Jurkat, Clone E6-1 (cell line): ENCODE results near the genes RPS14 and MYOZ3.

DNA sequence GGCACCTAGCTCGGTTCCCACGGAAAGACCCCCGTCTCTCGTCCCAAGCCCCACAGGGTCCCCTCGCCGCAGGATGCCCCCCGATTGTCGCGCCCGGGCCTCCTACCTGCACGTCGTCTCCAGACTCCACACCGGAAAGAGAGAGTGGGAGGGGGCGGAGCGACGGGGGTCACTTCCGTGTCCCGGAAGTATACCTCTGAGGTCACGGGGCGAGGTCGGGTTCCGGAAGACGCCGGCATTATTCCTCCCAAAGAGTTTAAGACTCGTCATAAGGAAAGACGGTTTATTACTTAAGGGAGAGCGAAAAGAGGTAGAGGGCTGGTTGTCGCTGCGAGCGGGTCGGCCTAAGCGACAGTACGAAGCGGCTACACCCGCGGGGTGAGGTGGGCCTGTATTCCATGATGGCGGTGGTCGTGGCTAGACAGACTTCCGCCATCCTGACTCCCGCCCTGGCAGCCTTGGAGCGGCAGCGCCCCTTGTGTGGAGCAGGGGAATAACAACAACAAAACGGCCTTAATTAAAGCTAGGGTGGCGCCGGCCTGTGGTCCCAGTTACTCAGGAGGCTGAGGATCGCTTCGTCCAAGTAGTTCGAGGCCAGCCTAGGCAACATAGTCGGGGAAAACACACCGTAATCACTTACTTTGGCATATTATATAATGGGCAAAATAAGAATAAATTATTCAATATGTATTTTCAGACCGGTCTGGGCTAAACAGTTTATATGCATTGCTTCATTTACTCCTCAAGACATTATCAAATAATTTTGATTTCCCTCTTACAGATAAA is at the start of gene RPS14:
Gene RPS14, minus strand, starts transcription at position 143 of the 786 bp plus-strand sequence.
- RRBS: 3% methylated on average over 18 of the region's 51 CpGs

DNA sequence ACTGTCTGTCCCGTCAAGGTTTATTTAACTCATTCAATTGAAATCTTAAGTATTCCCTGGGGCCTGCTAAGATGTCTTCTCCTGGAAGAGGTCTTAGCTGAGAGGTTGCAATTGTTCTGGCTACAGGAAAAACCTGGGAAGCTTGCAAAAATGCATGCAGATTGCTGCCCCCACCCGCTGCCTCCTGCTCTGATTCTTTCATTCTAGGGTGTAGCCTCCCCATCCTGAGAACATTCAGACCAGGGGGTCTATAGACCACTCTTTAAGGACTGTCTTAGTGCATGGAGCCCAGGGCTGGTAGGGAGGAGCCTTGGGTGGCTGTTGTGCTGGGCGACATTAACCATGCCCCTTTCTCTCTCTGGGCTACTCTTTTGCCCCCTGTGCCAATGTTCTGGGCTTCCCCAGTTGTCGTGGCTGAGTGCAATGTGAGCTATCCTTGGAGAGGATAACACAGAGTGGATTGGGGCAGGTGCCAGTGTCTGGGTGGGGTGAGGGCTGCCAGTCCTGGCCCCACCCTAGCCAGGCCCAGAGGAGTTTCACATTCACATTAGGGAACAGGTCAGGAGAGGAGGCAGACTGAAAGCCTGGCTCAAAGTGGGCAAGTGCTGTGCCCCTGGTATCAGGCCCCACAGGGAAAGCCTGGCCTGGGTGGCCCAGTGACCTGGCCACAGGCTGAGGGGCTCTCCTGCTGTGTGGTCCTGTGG is 7.7 kb upstream of the NDST1 start:
- RRBS: no CpG with 5 or more reads among the region's 4 CpGs

DNA sequence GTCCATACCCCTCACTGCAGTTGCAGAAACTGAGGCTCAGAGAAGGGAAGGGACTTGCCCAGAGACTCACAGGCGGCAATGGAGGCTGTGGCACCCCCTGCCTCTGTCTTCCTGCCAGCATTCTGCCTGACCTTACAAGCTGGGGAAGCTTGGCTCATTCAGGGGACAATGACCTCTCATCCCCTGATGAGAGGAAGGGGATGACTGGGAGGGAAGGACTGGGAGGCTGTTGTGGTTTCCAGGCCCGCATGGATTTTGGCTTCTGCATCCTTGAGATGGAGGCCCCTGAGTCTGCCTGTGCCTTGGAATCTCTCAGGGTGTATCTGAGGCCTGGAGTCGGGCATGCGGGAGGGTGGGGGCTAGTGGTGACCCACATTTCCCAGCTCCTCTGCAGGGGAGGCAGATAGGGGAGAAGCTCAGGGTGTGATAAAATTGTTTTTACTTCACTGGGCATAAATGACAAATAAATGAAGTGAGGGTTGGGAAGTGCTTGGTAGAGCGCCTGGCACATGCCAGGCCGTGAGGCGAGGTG is 1.0 kb downstream of the NDST1 start:
- RRBS: no CpG with 5 or more reads among the region's 7 CpGs

- RRBS: 92% methylated on average over 3 of the region's 29 CpGs
Measured at GRCh38 chr5:150520836-150521422, 13.0 kb downstream of the NDST1 start.

GRCh38 chr5:150526414-150526987 is 18.6 kb downstream of the NDST1 start:
- RRBS: no CpG with 5 or more reads among the region's 5 CpGs

DNA sequence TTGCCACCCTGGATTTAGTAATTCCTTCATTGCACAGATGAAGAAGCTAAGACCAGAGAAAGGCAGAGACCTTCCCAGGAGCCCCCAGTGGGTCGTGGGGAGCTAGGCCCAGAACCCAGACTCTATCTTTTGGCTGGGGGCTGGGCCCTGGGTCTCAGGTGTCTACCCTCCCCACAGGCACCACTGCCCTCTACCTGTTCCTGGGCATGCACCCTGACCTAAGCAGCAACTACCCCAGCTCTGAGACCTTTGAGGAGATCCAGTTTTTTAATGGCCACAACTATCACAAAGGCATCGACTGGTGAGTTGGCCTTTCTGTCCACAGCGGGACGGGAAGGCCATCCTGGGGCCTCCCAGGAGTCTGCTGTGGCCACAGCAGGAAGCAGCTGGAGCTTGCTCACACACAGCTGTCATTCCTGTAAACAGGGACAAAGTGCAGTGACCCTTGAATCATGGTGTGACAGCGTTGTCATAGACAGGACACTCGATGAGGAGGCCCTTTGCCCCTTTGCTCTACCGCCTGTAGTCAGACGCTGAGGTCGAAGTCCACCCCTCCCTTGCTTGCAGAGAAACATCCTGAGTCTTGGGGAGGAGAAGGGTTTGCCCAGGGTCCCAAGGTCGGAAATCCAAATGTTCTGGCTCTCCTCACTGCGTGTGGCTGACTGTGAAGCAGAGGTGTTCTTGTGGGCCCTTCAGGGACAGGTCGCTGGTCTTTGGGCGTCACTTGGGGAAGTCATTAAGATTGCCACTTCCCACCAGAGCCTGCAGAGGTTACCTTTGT is 34.9 kb downstream of the NDST1 start:
- RRBS: no CpG with 5 or more reads among the region's 13 CpGs

DNA sequence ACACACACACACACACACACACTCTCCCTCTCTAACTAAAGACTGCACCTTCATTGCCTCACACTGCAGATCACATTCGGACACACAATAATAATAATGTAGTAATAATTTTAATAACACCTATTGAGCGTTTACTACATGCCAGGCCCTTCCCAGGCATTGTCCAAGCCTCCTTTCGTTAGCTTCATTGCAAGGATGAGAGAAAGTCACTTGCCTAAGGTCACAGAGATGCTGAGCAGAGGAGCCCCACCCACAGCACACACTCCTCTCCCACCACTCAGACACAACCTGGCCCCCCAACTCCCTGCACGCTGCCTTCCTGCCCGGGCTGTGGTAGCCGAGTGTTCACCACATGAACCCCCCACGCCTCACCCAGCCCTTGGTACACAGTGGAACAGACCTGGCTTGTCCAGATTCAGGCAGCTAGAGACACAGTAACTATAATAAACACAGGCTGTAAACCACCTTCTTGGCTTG is 56.0 kb upstream of the SYNPO start:
- RRBS: no CpG with 5 or more reads among the region's 7 CpGs

DNA sequence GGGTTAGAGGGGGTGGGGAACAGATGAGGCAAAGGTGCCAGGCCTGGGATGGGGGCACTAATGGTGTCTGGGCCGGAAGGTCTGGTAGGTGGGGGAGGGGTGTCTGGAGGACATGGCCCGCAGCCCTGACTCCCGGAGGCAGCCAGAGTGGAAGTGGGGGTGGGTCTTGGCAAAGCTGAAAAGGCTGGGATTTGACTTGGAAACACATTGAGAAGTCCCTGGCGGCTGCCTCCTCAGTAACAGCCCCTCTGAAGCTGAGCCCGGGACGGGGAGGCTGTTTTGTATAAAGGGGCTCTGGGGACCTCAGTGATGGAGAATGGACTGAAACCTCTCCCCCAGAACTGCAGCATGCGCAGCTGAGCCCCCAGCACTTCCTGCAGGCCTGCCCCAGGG is 49.4 kb upstream of the SYNPO start:
- RRBS: 56% methylated on average over 3 of the region's 7 CpGs

- RRBS: no CpG with 5 or more reads among the region's 5 CpGs
Measured at GRCh38 chr5:150603993-150604421, 36.5 kb upstream of the SYNPO start.

DNA sequence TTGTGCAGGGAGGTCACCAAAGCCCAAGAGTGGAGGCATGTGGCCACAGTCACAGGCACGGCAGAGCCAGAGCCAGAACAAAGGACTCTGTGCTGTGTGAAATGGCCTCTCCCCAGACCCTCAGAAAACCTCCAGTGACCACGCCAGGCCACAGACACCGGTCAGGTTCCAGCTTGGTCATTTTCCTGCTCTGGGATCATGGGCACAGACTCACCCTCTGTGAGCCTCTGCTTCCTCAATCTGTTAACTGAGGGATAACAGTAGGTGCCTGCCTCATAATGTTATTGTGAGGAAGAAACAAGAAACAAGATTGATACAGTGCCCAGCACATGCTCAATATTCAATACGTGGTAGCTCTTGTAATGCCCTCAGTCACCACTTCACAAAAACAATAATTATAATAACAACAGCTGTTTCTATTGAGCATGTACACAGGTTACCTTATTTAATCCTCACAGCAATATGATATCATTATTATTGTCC is 30.2 kb upstream of the SYNPO start:
- RRBS: no CpG with 5 or more reads among the region's 4 CpGs

- RRBS: no CpG with 5 or more reads among the region's 6 CpGs
Measured at GRCh38 chr5:150617014-150617396, 23.5 kb upstream of the SYNPO start.

- RRBS: no CpG with 5 or more reads among the region's 8 CpGs
Measured at GRCh38 chr5:150638680-150639736, 1.5 kb upstream of the SYNPO start.

DNA sequence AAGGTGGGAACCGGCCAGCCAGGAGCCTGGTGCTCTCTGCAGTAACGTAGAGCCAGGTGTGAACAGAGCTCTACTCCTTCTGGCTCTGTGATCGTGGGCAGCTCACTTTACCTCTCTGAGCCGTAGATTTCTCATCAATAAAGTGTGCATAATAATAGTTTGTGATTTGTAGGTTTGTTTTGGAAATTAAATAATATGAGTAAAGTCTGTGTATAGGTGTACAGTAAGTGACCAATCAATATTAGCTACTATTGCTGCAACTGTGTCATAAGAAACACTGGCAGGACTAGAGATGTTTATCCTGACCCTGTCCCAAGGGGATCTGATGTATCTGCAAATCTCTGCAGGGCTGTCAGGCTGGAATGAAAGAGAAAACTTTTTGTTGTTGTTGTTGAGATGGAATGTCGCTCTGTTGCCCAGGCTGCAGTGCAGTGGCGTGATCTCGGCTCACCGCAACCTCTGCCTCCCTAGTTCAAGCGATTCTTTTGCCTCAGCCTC is 2.7 kb downstream of the SYNPO start:
- RRBS: no CpG with 5 or more reads among the region's 9 CpGs

- RRBS: 30% methylated on average over 2 of the region's 51 CpGs
Measured at GRCh38 chr5:150649416-150650333, 9.2 kb downstream of the SYNPO start.

DNA sequence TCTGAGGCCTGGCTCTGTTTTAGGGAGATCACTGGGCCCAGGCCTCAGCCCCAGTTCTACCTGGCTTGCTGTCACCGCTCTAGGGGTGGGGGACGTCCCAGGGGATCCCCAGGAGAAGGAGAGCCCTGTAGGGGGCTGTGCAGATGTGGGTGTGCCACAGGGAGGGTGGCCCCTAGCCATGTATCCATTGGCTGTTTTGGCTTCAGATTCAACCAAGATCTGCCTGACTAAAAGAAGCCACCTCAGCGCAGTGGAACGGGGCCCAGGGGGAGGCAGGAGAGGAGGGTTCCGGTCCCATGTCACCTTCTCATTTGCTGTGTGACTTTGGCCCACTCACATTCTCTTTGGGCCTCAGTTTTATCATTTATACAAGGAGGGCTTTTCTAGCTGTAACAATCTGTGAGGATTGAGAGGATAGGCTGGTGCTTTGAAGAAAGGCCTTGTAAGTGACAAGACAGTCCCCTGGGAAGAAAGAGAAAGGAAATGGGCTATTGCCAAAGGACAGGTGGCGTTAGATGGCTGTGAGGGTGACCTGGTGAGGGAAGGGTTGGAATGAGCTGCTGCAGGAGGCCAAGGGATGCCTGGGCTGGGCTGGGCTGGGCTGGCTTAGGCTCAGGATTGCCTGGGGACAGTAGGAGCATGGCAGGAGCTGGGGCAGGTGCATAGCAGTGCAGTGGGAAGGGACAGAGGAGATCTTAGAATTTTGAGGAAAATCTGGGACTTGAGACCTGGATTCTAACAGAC is 9.9 kb upstream of the MYOZ3 start:
- RRBS: no CpG with 5 or more reads among the region's 6 CpGs

DNA sequence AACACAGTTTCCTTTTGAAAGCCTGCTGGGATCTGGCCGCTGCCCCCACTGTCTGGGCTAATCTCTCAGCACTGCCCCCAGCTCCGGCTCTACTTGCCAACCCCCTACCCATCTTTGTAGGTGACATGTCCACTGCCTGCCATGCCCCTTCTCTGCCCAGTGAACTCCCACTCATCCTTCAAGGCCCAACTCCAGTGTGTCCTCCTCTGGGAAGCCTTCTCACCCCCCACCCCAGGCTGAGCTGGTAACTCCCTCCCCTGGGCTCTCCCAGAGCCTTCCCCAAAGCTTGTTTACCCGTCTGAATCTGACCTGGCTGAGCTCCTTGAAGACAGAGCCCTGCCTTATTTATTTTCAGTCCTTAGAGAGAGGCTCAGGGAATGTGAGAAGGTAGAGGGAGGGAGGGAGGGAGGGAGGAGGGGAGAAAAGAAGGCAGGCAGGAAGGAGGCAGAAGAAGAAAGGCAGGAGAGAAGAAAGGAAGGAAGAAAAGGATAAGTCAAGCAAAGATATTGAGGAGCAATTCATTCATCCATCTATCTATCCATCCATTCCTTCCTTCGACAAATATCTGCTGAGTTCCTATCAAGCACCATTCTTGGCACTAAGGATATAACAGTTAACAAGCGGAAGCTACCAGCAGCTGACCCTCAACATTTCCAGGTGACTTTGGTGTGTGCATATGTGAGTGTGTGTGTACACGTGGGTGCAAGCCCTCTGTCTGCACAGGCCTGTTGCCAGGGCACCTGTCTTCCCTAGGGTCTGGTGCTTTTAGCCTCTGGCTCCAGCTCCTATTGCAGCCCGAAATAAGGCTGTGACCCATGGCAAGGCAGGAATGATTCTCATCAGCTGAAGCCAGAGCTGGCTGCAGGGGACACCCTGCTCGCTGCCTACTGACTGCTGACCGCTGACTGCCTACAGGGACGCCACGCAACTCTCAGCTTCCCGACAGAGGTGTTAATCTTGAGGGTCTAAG is at the start of gene MYOZ3:
Gene MYOZ3, plus strand, starts transcription at position 829 of the 970 bp plus-strand sequence.
- RRBS: no CpG with 5 or more reads among the region's 12 CpGs

- RRBS: 13% methylated on average over 4 of the region's 18 CpGs
Measured at GRCh38 chr5:150846628-150847059, 323 bp downstream of the IRGM start.

DNA sequence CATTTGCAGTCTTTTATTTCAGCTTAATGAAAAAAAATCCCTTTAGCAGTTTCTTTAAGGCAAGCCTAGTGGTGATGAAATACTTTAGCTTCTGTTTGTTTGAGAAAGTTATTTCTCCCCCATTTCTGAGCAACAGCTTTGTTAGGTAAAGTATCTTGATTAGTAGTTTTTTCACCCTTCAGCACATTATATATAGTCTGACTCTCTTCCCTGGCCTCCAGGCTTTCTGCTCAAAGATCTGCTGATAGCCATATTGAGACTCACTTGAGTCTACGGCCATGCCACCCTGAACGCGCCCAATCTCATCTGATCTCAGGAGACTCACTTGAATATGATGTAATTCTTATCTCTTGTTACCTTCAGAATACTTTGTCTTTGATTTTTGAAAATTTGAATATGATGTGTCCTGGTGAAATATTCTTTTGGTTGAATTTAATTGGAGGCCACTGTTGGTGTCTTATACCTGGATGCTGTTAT is 21.9 kb upstream of the ZNF300 start:
- RRBS: no CpG with 5 or more reads among the region's 3 CpGs

- RRBS: no CpG with 5 or more reads among the region's 5 CpGs
Measured at GRCh38 chr5:151029450-151029966, 9.1 kb downstream of the GPX3 start.